SJCRH30 (cell line): ENCODE data around the genes NPC1 and CABYR.

GRCh38 chr18:23484529-23484987, 18.8 kb upstream of the RMC1 start:
- RAMPAGE, long total RNA, result no peak

GRCh38 chr18:23484988-23485610, 18.2 kb upstream of the RMC1 start:
- RAMPAGE, long total RNA, result no peak

GRCh38 chr18:23586196-23587291, at the start of gene NPC1:
NPC1 (minus strand) TSS chr18:23586506.
- RAMPAGE, long total RNA, result no peak

- RAMPAGE, long total RNA, result no peak
These were observed 119.9 kb upstream of the TTC39C start for GRCh38 chr18:23894589-23895205.

DNA sequence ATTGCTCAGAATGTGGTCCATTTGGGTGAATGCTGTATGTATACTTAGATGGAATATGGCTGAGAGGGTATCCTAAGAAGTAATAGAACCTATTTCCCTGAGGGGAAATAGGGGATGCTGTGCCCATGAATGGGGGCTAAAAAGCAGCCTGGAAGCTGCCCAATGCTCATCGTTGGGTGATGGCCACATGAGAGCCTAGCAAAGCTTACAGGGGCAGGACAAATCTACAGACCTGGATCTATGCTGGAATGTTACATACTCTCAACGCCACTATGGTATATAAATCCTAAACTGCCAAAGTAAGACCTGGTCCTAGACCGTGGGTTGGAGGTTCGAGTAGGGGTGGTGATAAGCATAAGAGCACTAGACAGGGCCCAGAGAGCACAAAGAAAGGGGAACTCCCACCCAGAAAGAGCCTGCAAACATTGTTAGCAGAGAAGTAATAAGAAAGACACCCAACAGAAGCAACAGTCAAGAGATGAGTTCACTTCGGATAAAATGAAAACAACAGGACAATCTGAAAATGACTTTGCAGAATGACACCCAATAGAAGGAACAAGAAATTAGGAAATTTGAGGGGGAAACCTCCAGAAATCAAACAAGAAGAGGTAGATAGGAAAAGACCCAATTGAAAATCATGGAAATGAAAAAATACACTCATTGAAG, 117.9 kb upstream of the TTC39C start:
- RAMPAGE, long total RNA, result no peak

DNA sequence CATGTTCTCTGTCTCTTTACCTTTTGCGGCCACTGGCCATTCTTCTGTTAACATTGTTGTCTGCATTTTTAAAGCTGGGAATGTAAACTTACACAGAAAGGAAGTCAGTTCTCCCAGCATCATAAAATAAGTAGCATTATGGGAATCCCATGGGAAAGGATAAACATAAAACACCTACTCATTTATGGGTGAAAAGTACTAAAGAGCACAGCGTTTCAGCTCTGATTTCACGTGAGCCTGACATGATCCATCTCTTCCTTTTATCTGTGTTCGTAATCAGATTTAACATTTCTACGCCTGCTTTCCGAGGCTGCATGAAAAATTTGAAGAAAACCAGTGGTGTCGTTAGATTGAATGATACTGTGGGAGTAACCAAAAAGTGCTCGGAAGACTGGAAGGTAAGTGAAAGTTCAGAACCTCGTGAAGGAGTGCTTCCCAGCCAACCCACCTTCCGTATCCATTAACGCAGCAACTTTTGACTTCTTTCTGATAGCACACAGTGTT, 86.7 kb upstream of the TTC39C start:
- RAMPAGE, long total RNA, result no peak

- RAMPAGE, long total RNA, result no peak
These were observed 78.2 kb upstream of the TTC39C start for GRCh38 chr18:23936347-23936705.

DNA sequence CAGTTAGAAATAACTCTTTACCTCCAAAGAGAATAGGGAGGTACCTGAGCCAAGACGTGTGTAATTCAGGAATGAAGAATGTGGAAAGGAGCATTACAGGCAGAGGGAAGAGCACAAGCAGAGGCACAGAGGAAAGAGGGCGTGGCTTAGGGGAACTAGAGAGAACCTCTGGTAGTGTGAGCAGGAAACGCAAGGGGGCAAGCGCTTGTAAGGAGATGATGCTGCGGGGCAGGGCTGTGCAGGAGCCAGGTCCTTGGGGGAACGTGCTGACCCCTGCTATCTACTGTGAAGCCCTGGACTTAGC, 50.1 kb upstream of the TTC39C start:
- RAMPAGE, long total RNA, result no peak

DNA sequence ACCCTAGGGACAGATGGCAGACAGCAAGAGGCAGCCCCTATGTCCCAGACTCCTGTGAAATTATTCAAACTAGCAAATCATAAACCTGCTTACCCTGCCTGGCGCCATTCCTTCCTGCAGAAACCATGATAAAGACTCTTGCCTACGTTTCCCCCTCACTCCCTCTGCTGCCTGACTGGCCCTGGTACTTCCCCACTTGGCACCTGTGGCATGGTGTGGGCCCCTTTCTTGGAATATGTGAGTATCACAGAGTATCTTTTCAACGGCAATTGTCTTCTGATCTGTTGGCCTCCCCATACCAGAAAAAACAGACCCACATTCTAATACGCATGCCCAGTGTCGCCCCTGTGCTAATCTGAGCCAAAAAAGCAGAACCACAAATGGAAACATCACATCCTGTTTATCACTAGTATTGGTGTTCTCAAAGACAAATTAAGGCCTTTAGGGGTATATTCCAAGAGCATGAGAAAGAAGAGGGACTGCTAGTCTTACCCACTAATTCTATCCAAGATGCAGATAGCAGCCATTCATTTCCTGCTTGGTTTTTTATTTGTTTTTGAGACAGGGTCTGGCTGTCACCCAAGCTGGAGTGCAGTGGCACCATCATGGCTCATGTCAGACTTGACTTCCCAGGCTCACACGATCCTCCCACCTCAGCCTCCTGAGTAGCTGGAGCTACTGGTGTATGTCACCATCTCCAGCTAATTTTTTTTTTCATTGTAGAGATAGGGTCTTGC, 44.1 kb upstream of the TTC39C start:
- RAMPAGE, long total RNA, result no peak

- RAMPAGE, long total RNA, result no peak
These were observed 36.5 kb downstream of the TTC39C start for GRCh38 chr18:24050945-24051519.

GRCh38 chr18:24071053-24071458, 56.5 kb downstream of the TTC39C start:
- RAMPAGE, long total RNA, result no peak

GRCh38 chr18:24120065-24120653, 18.7 kb upstream of the CABYR start:
- RAMPAGE, long total RNA, result no peak

DNA sequence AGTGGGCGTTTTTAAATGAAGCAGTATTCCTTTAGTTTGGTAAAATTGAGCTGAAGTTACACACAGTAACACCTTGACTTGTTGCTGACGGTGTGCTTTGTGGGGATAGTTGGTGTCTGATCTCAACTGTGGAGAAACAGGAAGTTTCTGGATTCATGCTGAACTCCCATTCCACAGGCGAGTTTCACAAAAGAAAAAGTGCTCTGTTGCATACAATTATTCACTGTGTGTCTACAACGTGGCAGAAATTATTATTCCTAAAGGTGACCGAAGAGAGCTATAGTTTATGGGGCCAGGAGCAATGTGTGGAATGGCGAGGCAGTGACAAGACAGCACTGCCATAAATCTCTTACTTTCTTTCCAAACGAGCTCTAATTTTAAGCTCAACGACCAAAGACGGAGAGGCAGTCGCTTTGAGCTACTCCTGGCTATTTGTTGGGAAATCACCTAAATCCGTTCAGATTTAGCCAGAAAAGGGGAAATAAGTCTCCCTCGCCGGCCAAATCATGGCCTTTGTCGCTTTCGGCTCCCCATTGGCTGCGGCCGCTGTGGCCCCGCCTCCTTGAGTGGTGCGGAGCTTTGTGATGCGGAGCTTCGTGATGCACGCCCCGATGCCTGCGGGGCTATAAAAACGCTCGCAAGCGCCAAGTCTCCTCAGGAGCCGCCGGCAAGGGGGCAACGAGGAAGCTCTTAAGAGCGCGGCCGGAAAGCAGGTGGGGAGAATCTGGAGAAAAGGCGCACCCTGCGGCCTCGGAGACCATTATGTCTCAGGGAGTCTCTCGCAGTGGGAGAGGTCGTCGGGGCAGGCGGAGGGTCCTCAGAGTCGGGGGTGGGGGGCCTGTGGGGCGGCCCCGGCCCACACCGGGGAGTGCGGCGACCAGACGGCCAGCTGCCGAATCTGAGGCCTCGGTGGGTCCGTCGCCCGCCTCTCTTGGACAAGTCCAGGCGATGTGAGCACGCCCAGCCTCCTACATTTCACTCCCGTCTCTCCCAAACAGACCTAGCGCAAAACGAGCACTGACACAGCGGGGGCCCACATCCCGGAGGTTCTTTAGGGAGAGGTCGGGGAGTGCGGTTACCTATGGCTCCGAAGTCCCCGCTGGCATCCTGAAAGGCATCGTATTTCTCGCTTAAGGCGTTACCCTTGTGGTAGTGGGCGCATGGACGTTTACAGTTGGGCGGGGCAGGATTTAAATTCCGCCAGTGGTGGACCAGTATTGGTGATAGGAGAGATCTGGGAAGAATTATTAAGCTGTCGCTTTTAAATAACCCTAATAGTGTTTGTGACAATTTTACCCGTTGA, at the start of gene CABYR:
TSS of gene CABYR (plus strand) at position 657 of the 1,303 bp plus-strand sequence.
- RAMPAGE, long total RNA, result no peak

- RAMPAGE, long total RNA, result no peak
These were observed 59.7 kb downstream of the CABYR start for GRCh38 chr18:24198491-24198960.

- RAMPAGE, long total RNA, result no peak
These were observed 199.6 kb downstream of the HRH4 start for GRCh38 chr18:24659554-24660877.

GRCh38 chr18:24716181-24716901, 255.9 kb downstream of the HRH4 start:
- RAMPAGE, long total RNA, result no peak

DNA sequence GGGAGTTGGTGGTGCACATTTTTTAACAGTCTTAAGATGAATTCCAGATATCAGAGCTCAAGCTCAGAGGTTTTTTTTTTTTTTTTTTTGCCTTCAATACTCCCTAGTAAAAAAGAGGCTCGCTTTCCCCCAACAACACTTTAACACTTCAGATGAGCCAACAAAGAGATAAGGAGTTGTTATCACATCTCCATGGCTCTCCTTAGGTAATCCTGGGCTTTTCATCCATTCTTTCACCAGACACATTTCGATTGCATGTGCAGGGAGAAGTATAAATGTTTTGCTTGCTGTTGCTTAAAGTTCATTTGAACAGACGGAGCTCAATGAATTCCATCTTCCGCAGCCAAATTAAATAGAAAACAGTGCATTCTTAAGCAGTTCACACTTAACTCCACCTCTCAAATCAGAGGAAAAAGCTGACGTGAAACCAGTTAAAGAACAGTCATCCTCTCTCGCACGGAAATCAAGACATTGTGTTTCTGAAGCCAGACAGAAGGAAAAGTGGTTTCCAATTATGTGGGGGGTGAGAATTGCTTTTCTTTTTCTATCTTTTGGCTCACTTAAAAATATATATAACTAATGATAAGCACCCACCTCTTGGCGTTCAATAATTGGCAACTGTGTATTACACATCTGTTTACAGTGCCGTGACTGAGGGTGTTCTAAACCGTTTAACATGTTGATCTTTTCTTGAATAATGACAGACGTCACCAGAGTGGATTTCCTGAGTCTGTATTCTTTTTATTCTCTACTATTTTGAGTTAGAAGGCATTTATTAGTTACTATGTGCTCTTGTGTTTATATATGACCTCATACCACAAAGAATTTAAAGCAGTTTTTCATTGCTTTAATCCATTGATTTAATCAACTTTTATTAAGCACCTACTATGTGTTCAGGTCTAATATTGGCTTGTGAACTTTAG, 118.1 kb downstream of the ZNF521 start:
- RAMPAGE, long total RNA, result no peak

DNA sequence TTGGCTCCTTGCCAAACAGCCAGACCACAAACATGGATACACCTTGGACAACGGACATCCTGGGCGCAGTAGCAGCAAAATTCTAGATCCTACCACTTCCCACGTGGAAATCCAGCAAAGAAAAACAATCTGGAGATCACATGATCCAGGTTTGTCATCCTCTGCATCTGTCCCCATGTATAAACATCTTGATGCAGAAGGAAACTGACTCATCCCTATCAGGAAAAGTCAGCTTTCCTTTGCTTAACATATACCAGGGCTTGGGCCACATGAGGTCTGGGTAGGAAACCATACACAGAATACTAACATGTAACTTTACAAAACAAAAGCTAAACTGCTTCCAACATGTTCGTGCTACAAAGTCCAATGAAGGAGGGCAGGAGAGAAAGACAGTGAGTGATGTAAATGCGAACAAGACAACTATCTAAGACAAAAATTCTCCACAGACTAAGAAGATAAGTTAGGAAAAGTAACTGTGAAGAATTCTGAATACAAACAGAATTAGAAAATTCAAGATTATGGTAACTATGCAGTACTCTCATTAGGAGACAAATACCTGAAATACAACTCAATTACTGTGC, 52.9 kb downstream of the ZNF521 start:
- RAMPAGE, long total RNA, result no peak

DNA sequence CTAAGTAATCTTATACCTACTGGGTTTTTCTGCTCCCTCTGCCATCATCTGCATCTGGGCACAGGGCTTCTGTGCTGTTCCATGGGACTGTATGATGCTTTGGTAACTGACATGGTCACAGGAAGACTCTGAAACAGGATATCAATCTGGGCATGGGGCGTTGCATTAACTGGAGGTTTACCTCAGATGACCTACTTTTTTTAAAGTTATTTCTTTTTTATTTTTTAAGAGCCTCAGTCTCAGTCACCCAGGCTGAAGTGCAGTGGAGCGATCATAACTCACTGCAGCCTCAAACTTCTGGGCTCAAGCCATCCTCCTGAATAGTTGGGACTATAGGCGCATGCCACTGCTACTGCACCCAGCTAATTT, 365.3 kb downstream of the SS18 start:
- RAMPAGE, long total RNA, result no peak

DNA sequence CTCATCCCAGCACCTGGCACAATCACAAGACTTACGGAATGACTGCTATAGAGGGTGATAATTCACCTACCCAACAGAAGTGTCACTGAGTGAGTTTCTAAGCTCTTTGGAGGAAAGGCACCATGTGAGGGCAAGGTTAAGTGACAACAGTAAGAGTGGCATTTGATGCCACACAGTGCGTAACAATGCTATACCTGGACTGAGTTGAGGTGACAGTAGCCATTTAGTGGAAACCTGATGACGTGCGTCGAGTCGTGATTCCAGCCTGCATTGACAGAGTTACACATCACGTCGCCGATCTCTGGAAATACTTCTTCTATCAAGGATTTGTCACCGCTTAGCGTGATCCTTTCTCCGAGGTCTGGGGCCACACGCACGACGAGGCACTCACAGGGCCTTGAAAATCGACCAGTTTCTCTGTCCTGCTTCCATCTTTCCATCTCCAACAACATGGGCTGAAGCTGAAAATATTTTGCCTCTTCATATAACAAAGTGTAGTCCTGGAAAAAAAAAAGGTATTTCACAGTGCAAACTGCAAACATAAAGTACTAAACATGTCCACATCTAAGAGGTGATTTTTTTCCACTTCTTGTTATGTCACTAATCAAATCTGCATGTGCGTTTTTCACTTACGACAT, 88.8 kb downstream of the KCTD1 start:
- RAMPAGE, long total RNA, result no peak